Airway epithelial cell (primary cell): ENCODE measurements around the genes SCARF1 and TSR1.

DNA sequence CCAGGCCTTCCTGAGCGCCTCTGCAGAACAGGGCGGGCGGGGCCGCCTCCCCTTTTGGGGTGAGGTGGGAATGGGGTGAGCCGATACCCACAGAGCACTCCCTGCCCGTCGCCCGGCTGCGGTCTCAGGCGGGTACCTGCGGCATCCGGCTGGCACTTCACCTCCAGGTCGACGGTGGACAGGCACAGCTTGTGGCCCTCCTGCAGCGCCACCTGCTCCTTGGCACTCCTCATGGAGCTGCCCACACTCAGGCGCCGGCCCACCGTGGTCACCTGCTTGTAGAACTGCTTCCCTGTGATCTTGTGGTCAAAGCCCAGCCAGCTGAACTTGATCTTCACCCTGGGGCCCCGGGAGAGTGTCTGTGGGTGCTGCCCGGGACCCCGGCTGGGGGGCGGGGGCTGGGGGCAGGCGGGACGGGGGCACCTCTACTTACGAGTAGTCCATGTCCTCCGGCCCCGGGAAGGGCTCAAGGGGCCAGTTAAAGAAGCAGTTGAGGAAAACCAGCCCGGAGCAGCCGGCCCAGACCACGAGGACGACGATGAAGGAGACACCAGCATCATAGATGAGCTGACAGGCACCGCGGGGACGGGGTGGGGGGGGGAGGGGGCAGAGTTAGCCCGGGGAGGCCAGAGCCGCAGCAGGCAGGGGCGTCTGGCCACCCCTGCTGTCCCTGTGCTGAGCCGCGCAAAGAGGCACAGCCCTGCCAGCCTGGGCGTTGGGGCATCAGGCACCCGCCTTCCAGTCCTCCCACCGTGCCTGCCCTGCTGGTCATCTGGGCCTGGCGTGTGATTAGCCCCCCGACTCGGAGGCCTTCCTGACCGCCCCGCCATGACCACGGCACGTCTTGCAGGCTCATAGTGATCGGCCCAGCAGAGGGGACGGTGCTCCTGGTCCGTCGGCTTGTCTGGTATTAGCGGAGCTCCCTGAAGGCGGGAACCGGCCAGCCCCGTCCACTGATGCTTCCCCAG lies 28.8 kb upstream of the PITPNA start:
- RAMPAGE, long total RNA: no peak

DNA sequence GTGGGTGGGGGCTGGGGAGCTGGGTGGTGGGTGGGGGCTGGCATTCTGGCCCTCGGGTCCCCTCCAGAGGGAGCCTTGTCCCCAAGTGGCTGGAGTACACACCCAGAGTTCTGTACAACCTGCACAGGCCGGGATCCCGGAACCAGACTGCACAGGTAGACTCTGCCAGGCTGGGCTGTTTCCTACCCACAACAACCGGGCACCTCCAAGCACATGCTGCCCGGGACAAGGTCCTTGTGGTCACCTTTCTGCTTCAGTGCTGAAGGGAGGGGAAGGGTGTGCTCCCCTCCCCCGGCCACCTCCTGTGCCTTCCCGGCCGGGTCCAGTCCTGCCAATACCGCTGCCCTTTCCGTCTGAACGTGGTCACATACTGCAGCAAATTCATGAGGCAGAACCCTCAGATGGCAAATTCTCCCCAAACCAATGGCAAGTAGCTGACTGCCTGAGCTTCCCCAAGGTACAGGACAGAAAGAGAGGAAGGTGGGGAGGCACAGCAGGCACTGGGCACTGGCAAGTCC lies 23.0 kb downstream of the SLC43A2 start:
- RAMPAGE, long total RNA: no peak

- RAMPAGE, long total RNA: no peak
Measured at GRCh38 chr17:1606942-1607905, 21.4 kb downstream of the SLC43A2 start.

- RAMPAGE, long total RNA: no peak
Measured at GRCh38 chr17:1617774-1618187, 10.9 kb downstream of the SLC43A2 start.

DNA sequence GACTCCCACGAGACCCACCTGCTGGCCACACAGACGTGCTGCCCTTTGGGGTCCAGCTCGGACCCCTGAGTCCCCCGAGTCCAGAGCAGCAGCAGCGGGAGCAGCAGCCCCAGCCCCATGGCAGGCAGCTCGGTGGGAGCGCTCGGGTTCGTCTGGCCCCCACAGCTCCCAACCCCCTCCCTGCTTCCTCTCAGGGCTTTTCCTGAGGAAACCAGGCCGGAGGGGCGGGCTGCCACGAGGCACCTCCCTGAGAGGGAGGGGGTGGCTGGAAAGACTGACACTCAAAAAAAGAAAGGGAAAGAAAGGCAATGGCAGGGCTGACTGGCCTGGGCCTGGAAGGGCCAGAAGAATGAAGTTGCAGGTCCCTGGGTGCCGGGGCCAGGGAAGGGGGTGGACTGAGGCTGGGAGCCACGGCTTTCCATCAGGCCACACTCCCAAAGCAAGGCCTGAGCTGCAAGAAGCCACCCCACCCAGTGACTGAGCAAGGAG lies at the start of gene SCARF1:
Gene SCARF1 (minus strand): TSS at position 154 of the 489 bp plus-strand sequence.
- RAMPAGE, long total RNA: no peak

GRCh38 chr17:1669877-1670501 lies 14.7 kb downstream of the PRPF8 start:
- RAMPAGE, long total RNA: no peak

GRCh38 chr17:1673680-1673946 lies 11.1 kb downstream of the PRPF8 start:
- RAMPAGE, long total RNA: no peak

DNA sequence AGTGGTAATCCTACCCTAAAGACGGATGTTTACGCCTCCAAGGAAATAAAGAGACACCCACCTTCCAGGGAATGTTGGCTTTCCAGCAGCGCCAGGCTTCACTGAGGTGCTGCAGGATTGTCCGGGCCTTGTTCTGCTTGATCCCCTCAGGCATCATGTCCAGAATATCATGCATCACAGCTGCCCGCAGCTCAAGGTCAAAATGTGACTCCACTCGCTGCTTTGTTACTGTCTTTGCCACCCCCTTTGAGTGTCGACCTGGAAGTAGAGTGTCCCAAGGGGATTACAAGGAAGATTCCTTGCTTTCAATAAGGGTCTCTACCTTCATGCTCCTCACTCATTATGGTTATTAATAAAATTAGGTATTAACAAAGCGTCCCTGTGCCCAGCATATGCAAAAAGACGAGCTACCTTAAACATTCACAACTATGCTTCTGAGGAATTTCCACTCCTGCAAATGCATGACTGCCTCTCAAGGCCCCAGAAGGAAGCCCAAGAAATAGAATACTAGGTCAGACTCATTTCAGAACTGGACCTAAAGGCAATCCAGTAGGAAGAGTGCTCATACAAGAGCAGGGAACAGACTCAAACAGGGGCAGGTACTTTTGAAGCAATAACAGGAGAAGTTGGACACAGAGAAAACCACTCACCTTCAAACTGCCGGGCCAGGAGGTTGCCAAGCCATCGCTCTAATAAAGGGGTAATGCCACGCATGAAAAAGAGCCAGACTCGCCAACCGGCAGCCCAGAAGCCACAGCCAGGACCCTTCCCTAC lies 7.6 kb downstream of the PRPF8 start:
- RAMPAGE, long total RNA: no peak

- RAMPAGE, long total RNA: no peak
Measured at GRCh38 chr17:1764203-1765062, 2.6 kb downstream of the SERPINF1 start.

DNA sequence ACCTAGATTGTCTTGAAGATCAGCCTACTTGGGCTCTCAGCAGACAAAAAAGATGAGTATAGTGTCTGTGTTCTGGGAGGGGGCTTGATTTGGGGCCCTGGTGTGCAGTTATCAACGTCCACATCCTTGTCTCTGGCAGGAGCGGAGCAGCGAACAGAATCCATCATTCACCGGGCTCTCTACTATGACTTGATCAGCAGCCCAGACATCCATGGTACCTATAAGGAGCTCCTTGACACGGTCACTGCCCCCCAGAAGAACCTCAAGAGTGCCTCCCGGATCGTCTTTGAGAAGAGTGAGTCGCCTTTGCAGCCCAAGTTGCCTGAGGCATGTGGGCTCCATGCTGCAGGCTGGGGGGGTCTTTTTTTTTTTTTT lies 9.0 kb downstream of the SERPINF1 start:
- RAMPAGE, long total RNA: no peak

GRCh38 chr17:2050945-2051948 lies 3.7 kb upstream of the HIC1 start:
- RAMPAGE, long total RNA: no peak

DNA sequence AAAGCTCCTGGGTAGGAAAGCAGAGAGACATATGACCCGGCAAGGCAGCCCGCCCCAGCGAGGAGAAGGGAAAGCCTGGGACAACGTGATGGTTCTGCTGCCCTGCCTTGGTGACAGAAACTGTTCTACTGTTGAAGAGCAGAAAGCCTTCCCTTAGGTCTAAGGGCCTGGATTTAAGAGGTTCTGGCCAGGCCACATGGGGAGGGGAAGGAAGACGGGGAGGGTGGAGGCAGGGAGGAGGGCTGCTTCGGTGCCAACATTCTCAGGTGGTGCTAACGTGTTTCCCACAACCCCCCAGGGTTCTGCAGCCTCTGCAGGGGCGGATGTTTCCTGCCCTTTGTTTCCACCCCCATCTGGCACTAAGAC lies 12.5 kb downstream of the HIC1 start:
- RAMPAGE, long total RNA: no peak

- RAMPAGE, long total RNA: no peak
Measured at GRCh38 chr17:2083471-2084115, 28.7 kb downstream of the HIC1 start.

DNA sequence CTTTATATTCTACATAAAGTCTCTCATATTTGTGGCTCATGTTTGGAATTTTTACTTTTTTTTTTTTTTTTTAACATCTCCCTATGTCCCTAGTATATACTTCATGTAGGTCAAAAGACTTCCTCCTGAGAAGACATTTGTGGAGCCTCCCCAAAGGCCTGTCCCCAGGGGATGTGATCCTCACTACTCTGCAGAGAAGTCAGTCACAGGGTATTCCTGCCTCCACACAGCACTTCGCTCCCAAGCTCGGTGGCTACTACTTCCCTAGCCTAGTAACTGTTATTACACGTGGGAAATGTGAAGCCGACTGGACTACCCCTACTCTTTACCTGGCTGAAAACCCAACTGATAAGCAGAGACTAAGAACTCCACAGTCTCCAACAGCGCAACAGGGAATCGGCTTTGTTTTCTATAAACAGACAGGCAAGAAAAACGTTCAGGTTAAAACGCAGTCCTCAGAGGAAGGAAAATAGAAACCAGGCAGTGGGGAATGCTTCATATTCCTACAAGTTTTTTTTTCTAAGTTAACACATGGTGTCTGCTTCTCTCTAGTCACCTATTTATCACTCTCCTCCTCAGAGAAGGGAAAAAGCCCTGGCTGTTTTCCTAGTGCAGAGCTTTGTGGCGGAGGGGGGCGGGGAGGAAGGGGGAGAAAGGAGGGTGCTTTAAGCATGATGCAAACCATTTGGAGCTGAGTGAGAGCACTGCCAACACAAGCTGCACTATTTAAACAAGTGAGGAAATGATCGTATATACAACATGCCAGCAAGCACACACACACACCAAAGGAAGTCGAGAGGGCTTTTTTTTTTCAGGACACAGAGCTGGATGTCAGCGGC lies 117.0 kb downstream of the HIC1 start:
- RAMPAGE, long total RNA: no peak

GRCh38 chr17:2181203-2182216 lies 122.1 kb downstream of the SMG6 start:
- RAMPAGE, long total RNA: no peak

GRCh38 chr17:2188654-2189134 lies 114.9 kb downstream of the SMG6 start:
- RAMPAGE, long total RNA: no peak

- RAMPAGE, long total RNA: no peak
Measured at GRCh38 chr17:2222671-2223487, 80.7 kb downstream of the SMG6 start.

DNA sequence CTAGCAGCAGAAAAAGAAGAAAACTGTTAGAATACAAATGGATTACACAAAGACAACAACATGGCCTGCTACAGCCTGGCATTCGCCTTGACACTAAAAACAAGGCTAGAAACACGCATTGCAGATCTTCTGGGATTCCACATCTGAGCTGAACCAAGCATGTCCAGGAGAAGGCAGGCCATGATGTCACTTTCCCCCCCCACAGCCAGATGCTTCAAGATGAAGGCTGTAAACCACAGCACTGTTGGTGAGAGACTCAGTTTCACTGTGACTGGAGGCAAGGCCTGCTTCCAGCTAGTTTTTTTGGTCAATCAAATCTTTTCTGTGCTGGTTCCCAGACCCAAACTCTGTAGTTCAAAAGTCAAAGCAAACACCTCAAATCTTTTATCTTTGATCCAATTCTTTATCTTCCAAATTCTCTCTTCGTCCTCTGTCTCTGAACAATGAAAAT lies 43.4 kb downstream of the SMG6 start:
- RAMPAGE, long total RNA: no peak

DNA sequence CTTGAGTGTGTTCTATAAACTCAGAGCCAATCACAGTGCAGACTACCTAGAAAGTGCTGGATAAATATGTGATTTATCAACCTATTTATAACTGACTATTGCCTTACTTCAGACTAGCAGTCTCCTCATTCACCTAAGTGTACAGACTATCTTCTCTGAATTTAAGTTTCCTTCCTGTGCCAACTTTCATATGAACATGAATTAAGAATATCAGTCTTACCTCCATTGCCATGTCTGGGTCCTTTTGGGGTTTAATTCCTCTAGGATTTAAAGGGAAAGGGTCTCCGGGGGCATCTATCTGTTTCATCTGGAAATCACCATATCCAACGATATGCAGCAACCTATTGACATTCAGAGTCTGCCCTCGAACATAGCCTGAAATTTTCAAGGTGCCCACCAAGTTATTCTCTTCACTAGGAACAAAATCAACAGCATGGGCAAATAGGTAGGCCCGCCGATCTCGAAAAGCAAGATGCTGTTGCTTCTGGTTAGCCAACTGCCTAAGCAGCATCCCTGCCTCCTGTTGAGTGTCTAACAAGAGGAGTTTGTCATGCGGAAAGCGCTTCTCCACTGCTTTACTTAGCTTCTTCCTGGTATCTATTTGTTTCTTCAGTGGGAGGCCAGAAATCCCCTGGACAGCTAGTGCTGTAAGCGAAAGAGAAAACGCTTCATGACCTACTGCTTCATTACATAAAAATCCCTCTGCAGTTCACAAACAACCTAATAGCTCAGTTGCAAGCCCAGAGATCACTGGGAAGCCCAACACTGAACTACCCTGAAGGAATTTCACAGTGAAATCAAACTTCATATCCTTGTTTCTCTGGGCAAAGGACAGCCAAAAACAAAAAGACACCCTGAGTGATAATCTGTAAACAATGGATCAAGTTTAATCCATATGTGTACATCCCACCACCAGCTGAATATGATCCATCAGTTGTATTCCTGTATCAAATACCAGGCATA lies 1.7 kb downstream of the TSR1 start:
- RAMPAGE, long total RNA: no peak

DNA sequence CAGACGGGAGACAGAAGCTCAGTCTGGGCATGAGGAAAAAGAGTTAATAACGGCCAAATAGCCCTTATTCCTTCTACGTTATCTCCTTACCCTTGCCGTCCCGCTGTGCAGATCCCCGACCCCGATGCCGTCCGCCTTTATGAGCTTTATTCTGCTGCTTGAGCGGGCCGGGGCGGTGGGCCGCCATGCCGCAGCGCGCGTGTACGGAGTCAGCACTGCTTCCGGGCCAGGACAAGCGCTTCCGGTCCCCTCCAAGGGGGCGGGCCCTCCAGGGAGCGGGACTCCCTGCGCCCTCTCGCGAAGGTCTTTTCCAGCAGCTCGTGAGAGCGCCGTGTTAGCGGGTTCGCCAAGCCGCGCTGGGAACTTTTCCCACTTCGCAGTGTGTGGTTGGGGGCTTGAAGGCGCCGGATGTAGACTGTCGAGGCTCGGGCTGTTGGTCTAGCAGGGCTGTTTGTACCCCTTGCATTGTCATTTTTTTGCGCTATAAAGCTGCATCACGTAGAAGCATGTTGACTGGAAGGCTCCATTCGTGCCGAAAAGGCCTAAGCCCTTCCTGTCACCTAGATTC lies at the start of gene TSR1:
Gene TSR1 (minus strand): TSS at position 217 of the 568 bp plus-strand sequence.
- RAMPAGE, long total RNA: no peak